AG09309 (cell line): ENCODE measurements around the genes PATL1, ZP1, TMEM109 and TMEM132A.

DNA sequence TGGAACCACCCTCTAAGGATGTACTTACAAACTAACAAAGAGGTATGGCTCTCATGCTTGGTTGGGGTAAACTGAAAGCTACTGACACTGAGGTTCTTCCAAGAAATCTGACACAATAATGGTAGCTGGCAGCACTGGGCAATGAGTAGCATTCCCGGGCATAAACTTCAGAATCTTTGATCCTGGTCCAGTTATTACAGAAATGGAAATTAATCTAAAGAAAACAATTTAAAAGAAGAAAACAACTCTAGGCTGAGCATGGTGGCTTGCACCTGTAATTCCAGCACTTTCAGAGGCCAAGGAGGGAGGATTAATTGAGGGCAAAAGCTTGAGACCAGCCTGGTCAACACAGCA is 1.8 kb downstream of the GLYAT start:
- RRBS, result no CpG with 5 or more reads among the region's 1 CpG

DNA sequence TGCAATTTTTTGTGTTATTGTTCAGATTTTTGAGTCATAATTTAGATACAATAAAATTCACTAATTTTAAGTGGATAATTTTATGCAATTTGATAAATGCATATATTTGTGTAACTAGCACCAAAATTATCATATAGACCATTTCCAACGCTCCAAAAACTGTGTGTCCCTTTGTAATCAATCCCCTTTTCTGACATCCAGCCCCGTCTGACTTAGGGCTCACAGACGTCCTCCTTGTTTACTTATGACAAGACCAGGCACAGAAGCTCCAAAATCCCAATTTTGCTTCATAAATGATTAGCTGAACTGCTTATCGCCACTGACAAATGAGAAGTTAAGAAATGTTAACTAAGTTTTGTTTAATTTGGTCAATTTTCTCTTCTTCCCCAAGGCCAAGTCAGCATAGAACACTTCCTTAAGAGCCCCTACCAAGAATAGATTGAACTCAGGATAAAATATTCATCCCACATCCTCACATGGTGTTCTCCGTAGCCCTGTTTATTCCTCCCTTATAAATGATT is 30.6 kb upstream of the GLYAT start:
- RRBS, result no CpG with 5 or more reads among the region's 5 CpGs

GRCh38 chr11:58963759-58964154 is 24.5 kb downstream of the GLYATL1 start:
- RRBS, result 10% methylated on average over 6 of the region's 21 CpGs

- RRBS, result no CpG with 5 or more reads among the region's 9 CpGs
These were observed 11.7 kb upstream of the MPEG1 start for GRCh38 chr11:59224119-59225055.

GRCh38 chr11:59281218-59281748 is 68.6 kb upstream of the MPEG1 start:
- RRBS, result no CpG with 5 or more reads among the region's 4 CpGs

DNA sequence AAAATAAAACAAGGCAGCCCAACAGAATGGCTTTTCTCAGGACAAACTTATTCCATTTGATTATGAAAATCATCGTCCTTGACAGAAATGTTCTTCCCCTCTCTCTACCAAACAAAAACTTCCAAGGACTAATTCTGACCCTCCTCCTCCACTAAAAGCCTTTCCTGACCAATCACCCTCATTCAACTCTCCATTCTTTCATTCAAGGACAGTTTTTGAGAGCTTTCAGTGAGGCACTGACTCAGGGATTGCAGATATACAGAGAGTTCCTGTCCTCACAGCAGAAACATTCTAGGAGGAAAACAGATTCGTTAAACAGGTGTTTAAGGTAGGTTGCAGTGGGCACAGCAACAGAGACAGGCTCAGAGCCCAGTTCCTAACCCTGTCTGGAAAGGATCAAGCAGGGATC is 41.5 kb downstream of the OR4D9 start:
- RRBS, result no CpG with 5 or more reads among the region's 2 CpGs

DNA sequence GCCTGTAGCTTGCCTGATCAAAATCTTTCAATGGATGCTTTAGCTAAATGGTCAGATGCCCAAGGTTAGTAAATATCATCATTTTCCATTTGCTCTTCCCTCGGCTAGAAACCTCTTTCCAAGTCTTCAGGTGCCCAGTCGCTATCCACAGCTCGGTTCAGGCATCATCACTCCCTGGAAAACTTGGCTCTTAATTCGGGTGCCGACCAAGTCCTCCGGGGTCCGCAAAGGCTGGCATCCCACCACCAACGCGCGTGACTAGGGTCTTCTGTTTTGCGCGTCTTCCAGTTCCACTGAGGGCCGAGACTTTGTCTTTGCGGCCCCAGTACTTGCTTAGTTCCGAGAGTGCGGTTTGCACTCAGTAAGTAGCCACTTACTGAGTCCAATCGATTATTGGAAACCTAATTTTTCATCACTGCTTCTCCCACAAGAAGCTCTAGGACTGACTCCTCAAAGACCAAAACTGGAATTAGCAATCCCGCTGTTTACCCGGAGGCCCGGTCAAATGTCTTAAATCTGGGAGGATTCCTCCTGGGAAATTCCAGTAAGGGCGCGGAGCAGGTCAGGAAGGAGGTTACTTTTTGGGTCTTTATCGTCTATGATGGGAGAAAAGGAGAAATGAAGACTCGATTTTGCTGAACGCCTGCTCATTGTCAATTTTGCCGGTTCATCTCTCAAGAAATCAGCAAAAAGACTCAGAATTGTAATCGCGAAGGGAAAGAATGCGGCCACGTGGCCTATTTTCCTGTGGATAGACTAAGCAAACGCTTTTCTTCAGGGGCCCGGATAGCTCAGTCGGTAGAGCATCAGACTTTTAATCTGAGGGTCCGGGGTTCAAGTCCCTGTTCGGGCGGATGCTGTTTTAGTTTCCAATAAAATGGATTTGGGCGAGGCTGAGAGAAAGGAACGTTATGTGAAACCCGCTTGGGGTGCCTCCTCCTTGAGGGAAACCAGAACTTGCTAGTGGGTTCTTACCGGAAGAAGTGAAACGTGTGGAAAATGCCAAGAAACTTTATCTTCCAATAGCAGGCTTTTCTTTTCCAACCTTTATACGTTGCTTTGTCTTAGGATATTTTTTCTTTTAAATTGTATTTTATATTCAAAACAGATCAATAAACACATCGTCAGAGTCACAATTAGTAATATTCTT is 44.7 kb downstream of the OR4D9 start:
- RRBS, result no CpG with 5 or more reads among the region's 43 CpGs

DNA sequence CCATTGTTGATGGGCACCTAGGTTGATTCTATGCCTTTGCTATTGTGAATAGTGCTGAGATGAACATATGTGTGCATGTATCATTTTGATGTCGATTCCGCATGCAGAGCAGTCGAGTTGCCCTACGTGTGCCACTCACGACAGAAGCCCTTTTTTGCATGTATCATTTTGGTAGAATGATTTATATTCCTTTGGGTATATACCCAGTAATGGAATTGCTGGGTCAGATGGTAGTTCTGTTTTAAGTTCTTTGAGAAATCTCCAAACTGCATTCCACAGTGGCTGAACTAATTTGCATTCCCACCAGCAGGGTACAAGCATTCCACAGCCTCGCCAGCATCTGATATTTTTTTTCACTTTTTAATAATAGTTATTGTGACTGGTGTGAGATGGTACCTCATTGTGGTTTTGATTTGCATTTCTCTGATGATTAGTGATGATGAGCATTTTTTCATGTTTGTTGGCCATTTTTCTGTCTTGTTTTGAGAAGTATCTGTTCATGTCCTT is 11.3 kb upstream of the OSBP start:
- RRBS, result no CpG with 5 or more reads among the region's 6 CpGs

DNA sequence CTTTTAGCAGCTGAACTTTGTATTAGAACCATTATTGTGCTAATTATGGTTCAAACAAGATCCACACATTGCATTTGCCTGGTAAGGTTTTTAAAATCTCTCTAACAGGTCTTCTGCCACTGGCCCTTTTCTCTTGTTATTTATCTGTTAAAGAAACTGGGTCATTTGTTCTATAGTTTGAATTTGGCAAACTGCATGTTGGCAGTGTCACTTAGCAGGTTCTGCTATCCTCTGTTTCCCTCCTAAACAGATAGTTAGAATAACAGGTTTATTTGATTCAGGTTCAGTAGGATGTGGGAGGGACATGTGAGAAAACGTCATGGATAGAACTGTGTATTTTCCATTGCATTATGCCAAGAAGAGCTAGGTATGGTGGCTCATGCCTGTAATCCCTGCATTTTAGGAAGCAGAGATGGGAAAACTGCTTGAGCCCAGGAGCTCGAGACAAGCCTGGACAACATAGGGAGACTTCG is 24.4 kb downstream of the PATL1 start:
- RRBS, result no CpG with 5 or more reads among the region's 3 CpGs

GRCh38 chr11:59668738-59669602 is at the start of gene PATL1:
Gene PATL1, minus strand, starts transcription at chr11:59669037.
- RRBS, result 2% methylated on average over 29 of the region's 84 CpGs

GRCh38 chr11:59777620-59778593 is 22.7 kb downstream of the STX3 start:
- RRBS, result no CpG with 5 or more reads among the region's 5 CpGs

GRCh38 chr11:59806824-59808015 is 3.4 kb downstream of the MRPL16 start:
- RRBS, result no CpG with 5 or more reads among the region's 6 CpGs

DNA sequence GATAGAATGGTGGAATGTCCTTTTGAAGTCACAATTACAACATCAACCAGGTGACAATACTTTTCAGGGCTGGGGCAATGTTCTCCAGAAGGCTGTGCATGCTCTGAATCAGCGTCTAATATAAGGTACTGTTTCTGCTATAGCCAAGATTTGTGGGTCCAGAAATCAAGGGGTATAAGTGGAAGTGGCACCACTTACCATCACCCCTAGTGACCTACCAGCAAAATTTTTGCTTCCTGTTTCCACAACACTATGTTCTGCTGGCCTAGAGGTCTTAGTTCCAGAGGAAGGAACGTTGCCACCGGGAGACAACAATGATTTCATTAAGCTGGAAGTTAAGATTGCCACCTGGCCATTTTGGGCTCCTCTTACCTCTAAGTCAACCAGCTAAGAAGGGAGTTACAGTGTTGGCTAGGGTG is 20.5 kb downstream of the MS4A4E start:
- RRBS, result no CpG with 5 or more reads among the region's 3 CpGs

- RRBS, result no CpG with 5 or more reads among the region's 2 CpGs
These were observed 712 bp upstream of the MS4A7 start for GRCh38 chr11:60377448-60378192.

DNA sequence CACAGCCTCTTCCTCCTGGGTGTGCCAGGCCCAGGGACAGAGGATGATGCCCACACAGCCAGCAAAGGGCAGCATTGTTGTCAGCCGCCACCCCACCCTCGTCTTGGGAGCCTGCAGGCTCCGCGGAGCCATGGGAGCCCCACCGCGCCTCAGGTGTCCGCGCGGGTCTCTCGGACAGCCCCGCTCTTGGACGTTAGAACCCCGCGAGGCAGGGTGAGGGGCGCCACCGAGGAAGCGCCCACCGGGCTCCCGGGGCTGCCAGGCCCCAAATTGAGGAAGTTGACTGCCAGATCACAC is 83.9 kb upstream of the MS4A8 start:
- RRBS, result no CpG with 5 or more reads among the region's 19 CpGs

GRCh38 chr11:60843077-60843727 is 1.3 kb downstream of the CCDC86 start:
- RRBS, result no CpG with 5 or more reads among the region's 9 CpGs

- RRBS, result no CpG with 5 or more reads among the region's 10 CpGs
These were observed at the start of gene ZP1 for GRCh38 chr11:60867316-60867823. Gene ZP1, plus strand, starts transcription at chr11:60867542.

DNA sequence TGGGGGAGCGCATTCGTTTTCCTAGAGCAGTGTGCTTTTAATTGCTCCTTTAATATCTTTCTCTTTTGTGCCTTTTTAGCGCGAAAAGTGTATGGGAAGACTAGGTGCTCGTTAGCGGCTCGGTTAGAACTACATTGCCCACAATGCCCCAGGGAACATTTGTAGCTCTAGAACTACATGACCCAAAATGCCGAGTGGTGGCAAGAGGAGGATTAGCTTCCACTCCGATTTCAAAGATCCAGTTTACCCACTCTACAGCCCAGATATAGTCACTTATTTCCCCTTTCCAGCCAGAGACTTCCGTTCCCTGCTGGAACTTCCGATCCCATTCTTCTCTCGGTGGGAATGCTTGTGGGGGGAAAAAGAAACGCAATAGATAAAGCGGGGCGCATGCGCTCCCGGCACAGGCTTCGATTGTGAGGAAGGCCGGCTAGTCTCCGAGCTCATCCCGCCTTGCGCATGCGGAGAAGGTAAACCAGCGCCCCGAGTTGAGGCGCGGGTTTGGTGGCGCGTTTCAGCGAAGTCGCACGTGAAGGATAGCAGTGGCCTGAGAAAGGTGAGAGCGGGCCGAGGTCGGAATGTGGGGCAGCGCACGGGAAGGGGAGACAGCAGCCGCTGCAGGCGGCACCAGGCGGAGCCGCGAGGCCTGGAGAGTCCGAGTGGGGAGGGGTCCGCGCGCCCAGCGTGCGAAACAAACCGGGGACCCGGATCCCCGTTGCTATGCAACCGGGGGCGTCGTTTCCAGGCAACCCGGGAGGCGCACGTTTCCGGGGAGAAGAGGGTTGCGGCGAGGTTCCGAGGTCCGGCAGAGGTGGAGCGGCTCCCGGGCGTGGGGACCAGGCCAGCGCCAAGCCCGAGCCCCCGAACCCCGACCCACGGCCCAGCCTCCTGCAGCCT is at the start of gene TMEM109:
Gene TMEM109, plus strand, starts transcription at position 446 of the 897 bp plus-strand sequence.
- RRBS, result no CpG with 5 or more reads among the region's 70 CpGs

DNA sequence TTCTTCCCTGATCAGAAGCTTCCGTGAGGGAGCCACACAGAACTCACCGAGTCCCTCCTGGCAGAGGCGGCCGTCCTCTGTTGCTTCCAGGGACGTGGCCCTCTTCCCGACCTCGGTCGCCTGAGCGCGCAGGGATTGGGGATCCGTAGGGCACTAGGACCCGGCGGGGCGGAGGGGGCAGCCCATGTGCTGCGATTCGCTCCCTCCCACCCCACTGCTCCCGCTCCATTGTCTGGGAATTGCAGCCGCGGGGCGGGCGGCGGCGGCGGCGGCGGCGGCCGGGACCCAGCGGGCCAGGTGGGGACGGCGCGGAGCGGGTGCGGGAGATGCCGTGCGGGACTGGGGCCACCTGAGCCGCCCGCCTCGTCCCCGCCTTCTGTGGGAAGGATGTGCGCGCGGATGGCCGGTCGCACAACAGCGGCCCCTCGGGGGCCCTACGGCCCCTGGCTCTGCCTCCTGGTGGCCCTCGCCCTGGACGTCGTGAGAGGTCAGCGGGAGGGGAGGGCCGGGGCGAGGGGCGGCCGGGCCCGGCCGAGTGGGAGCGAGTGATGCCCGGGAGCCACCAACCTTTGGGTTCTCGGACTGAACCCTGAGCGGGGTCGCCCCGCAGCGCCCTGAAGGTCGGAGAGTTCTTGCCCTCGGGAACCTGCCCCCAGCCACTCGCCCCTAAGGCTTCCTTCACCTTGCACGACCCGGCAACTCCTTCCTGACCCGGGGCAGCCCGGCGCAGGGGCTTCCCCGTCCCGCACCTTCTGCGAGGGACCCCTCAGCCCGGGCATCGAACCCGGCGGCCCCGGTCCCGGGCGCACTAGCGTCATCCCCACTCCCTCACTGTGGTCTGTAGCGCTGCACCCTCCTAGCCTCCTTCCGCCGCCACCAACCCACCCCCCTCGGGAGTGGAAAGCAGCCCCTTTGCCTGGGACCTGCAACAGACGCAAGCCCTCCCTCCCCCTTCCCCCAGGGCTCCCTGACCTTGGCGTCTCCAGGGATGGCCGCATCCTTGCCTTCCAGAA is at the start of gene TMEM132A:
Gene TMEM132A, plus strand, starts transcription at position 214 of the 1,013 bp plus-strand sequence.
- RRBS, result 2% methylated on average over 11 of the region's 91 CpGs